T47D (cell line): ENCODE measurements around the gene GTF2A2.

- RRBS = no CpG with 5 or more reads among the region's 12 CpGs
Measured at GRCh38 chr15:59295350-59295844, 77.3 kb downstream of the MYO1E start.

DNA sequence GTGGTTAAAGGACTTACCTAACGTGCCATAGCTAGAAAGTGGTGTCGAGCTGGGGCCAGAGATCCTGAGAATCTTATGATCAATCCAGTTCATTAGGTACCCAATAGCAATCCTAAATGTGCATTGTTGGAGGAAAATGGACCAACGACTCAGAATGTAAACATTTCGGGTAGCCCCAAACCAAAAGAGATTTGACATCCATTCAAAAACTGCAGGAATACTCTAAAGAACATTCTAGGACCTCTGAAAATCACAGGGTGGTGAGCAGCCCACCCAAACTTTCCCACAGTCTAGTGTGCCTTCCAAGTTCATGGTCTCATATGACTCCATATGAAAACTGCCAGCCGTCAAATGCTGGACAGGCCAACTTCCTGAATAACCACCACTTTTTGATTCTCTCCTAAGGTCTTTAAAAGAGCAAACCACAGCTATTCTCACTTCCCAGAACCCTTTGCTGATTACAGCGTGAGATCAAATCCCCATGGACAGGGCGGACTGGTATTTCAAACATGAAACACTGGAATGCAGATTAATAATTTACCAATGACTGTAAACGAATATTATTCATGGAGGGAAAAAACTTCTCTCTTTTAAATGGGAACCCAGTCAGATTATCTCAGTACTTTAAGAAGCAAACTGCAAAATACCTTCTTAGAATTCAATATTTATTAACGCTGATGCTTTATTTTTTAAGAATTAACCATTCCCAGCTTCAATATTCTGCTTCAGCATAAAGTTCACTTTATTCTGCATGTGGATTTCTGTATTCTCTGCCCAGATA lies 43.2 kb downstream of the MYO1E start:
- RRBS = no CpG with 5 or more reads among the region's 9 CpGs

DNA sequence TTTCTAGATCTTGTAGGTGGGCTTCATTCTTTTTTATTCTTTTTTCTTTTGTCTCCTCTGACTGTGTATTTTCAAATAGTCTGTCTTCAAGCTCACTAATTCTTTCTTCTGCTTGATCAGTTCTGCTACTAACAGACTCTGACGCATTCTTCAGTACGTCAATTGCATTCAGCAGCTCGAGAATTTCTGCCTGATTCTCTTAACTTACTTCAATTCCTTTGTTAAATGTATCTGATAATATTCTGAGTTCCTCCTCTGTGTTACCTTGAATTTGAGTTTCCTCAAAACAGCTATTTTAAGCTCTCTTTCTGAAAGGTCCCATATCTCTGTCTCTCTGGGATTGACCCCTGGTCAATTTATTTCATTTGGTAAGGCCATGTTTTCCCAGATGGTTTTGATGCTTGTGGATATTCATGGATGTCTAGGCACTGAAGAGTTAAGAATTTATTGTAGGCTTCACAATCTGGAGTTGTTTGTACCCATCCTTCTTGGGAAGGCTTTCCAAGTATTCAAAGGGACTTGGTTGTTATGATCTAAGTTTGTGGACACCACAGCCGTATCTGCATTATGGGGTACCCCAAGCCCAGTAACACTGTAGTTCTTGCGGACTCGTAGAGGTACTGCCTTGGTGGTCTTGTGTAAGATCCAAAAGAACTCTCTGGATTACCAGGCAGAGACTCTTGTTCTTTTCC lies 28.9 kb downstream of the MYO1E start:
- RRBS = no CpG with 5 or more reads among the region's 6 CpGs

- RRBS = no CpG with 5 or more reads among the region's 2 CpGs
Measured at GRCh38 chr15:59537416-59537715, 74.2 kb upstream of the GCNT3 start.

- RRBS = no CpG with 5 or more reads among the region's 4 CpGs
Measured at GRCh38 chr15:59549635-59550168, 61.9 kb upstream of the GCNT3 start.

- RRBS = no CpG with 5 or more reads among the region's 5 CpGs
Measured at GRCh38 chr15:59553808-59554464, 57.6 kb upstream of the GCNT3 start.

DNA sequence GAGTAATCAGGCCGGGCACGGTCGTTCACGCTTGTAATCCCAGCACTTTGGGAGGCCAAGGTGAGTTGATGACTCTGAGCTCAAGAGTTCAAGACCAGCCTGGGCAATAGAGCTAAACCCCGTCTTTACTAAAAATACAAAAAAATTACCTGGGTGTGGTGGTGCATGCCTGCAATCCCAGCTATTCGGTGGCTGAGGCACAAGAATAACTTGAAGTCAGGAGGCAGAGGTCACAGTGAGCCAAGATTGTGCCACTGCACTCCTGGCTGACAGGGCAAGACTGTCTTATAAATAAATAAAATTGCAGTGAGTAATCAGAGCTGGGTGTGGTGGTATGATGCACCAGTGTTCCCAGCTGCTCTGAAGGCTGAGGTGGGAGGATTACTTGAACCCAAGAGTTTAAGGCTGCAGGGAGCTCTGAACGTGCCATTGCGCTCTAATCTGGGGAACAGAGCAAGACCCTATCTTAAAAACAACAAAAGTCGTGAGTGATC lies 55.9 kb upstream of the GCNT3 start:
- RRBS = no CpG with 5 or more reads among the region's 9 CpGs

GRCh38 chr15:59586803-59587230 lies 24.8 kb upstream of the GCNT3 start:
- RRBS = no CpG with 5 or more reads among the region's 3 CpGs

DNA sequence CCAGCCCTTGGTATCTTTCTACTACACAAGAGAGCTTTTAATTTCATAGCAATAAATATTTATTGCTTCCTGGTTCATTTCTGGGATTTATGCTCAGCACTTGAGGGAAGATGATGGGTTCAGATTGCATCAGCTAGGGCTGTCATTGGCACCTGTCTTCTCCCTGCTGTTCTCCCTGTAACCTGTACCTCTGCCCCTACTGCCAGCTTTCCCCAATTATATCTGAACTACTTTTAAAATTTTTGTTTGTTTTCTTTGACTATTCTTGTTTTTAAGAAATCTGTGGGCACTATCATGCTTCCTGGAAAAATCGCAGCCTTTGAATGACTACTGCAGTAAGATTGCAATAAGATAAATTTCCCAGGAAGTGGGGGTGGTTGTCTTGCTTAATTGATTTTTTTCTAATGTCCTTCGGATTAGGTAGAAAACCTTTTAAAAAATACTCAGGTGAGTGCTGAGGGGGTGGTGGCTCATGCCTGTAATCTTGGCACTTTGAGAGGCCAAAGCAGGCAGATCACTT lies 24.2 kb upstream of the GCNT3 start:
- RRBS = no CpG with 5 or more reads among the region's 2 CpGs

- RRBS = no CpG with 5 or more reads among the region's 4 CpGs
Measured at GRCh38 chr15:59612581-59613145, 1.1 kb downstream of the GCNT3 start.

DNA sequence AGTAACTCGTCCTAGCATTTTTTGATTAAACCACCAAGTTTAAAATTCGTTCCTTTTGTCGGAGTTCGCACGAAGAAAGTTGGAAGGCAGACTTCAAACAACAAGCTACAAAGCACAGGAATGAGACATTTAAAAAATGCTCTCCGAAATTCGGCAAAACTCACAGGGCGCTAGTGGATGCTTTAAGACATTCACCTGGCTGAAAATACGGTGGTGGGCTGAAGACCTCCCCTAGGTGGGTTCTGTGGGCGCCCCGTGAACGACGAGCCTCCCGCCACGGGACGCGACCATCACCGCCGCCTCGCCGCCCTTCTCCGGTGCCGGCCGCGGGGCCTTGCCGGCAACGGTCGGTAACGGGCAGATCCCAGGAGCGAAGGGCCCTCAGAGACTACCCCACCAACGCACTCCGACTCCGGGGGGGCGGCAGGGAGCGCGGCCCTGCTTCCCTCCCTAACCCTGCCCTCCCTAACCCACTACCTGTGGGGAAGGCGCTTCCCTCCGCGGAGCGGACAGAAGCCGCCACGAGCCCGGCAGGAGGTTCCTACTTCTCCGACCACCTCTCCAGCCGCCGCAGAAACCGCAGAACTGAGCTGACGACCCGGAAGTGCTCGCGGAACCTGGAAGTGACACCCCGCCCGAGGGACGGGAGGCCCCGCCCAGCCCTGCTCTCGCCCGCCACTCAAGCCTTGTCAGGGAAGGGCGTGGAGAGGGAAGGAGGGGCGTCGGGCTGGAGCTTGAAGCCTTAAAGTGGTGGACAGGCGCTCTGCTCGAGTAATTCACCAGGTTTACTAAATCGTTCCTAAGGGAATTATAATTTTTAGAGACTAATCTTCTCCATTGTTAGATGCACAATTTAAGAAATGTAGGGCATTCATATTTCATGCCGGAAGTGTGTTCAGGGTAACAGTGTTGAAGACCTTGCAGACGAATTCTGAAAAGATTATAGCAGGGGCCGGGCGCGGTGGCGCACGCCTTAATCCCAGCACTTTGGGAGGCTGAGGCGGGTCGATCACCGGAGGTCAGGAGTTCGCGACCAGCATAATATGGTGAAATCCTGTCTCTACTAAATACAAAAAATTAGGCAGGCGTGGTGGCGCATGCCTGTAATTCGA lies at the start of gene GTF2A2:
TSS of gene GTF2A2 (minus strand) at position 587 of the 1,112 bp plus-strand sequence.
- RRBS = 1% methylated on average over 29 of the region's 78 CpGs

DNA sequence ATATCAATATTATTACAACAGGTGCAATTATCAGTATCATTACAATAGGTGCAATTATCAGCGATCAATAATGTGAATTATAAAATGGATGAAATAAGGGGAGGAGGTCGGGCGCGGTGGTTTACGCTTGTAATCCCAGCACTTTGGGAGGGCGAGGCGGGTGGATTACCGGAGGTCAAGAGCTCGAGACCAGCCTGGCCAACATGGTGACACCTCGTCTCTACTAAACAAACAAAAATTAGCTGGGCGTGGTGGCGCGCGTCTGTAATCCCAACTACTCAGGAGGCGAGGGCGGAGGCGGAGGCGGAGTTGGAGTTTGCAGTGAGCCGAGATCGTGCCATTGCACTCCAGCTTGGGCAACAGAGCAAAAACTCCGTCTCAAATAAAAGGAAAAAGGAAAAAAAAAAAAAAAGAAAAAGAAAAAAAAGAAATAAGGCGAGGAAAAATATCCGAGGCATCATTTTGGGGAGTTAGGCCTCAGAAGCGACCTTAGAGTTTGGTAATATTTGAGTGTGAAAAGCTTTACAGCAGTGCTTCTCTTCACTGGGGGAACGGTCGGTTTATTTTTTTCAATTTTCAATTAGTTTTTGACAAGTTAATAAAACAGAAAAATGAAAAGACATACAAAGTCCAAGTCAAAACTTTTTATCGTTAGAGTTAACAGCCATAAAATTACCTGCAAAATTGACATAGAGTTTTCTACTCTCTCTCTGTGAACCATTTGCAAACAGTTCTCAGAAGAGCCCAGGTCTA lies 769 bp upstream of the BNIP2 start:
- RRBS = no CpG with 5 or more reads among the region's 27 CpGs

GRCh38 chr15:59768820-59769065 lies 79.6 kb upstream of the BNIP2 start:
- RRBS = no CpG with 5 or more reads among the region's 4 CpGs

GRCh38 chr15:59803224-59804159 lies 114.4 kb upstream of the BNIP2 start:
- RRBS = no CpG with 5 or more reads among the region's 23 CpGs

GRCh38 chr15:59814301-59814838 lies 125.2 kb upstream of the BNIP2 start:
- RRBS = no CpG with 5 or more reads among the region's 9 CpGs

GRCh38 chr15:60348725-60349133 lies 49.1 kb downstream of the ANXA2 start:
- RRBS = no CpG with 5 or more reads among the region's 9 CpGs

DNA sequence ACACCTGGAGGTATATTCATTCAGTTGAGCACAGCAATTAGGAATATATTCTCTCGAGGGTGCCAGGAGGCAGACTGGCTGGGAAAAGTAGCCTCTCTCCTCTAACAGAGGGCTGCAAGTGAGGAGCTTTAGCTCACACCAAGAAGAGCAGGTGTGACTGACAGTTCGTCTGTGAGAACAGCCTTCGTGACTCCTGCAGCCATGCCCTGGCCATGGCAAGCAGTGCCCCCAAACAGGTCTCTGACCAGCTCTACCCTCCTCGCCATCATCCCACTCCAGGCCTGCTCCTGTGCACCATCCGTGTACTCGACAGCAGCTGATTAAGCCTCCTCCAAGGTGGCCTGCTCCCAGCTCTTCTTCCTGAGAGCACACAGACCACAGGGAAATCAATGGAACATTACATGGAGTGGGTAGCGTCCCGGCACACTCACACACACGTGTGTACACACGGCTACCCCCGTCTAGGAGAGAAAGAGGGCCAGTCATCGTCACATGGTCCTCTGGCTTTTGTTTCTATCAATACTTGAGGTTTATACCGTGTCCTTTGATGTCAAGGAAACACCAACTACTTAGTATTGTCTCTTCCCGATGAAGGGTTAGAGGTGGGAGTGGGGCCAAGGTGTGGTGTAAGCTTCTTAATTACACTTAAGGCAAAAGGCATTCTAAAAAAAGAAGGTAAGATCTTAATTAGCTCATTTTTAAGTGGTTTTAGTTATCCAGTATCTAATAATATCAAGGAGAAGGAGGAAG lies 21.1 kb downstream of the ANXA2 start:
- RRBS = no CpG with 5 or more reads among the region's 14 CpGs

DNA sequence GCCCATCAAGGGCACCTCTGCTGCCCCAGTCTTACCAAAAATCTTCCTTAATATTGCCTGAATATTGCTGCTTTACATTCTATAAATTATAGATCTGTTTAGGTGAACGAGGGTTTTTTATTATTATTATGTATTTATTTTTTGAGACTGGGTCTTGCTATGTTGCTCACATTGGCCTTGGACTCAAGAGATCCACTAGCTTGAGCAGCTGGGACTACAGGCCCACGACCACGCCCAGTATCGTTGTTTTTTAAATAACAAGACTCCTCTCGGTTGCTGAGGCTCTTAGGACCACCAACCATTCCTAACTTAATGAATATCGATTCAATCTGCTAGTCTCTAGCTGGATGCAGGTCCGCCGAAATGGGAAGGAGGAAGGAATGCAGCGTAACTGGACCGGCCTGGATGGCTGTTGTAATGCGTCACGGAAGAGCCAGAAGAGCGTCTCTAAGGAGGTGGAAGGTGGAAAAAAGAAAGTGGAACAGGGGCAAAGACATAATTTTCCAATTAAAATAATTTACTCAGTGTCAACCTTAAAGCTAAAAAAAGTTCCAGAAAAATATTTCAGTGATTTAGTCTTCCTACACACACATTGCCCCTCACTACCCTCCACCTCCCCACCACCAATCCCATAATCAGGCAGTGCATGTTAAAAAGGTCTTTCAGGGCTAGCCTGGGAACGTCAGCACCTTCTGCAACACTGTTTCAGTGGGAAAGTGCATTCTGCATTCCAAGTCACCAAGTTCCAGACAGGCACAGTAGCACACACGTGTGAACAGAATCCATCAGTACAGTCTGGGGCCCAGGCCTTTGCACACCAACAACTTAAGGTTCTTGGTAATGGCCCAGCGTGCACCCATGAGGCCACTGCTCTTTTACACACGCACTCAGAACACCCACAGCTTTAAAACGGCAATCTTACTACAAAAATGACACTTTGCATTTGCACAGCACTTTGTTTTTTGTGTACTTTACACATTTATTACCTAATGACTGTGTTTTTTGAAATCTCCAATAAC lies 1.5 kb downstream of the ANXA2 start:
- RRBS = no CpG with 5 or more reads among the region's 18 CpGs

- RRBS = no CpG with 5 or more reads among the region's 5 CpGs
Measured at GRCh38 chr15:60479784-60480215, 858 bp upstream of the ICE2 start.

GRCh38 chr15:60495453-60495775 lies 16.5 kb upstream of the ICE2 start:
- RRBS = no CpG with 5 or more reads among the region's 5 CpGs